Parietal lobe (tissue), 2 donors: ENCODE measurements around a stretch of chr7.

GRCh38 chr7:34036447-34036813, 131.1 kb downstream of the BMPER start:
- RAMPAGE, long total RNA = no peak

DNA sequence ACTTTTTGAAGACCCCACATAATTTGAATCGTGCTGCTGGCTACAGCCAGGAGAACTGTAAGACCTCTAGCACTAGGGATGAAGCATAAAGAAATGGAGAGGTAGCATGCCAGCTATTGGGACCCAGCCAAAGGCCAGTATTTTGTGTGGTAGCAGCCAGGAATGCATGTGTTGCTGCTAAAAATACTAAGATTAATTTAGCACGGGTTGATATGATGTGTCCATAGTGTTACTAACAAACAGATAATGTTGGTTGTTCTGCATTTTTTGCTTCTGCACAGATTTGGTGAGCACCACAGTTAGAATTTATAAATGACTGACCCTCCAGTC, 54.3 kb upstream of the NPSR1 start:
- RAMPAGE, long total RNA = no peak

DNA sequence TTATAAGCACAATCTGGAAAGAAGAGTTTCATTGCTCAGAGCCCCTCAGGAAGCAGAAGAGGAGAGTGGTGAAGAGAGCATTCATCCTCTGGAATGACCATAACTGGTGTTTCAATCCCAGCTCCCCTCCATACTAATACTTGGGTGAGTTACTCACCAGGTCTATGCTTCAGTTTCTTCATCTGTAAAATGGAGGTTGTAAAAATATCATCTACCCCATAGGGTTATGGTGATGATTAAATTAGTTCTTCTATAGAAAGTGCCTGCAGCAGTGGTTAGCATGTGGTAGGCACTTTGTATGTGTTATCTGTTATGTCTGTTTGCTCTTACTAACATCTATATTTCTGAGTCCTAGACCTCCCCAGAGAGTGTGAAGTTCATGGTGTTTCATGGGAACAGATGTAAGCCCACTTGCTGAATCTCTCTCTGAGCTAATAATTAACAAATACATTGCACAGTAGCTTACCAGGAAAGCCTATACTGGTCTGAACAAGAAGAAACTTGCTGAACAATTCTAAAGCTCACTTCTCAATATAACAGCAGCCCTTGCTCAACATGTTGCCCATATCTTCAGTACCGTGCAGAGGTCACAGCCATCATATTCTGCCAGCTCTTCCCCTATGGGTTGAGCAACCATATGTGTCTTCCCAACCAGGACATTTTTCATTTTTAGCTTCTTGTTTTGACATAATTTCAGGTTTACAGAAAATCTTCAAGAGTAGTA, 100.1 kb downstream of the NPSR1 start:
- RAMPAGE, long total RNA = no peak

DNA sequence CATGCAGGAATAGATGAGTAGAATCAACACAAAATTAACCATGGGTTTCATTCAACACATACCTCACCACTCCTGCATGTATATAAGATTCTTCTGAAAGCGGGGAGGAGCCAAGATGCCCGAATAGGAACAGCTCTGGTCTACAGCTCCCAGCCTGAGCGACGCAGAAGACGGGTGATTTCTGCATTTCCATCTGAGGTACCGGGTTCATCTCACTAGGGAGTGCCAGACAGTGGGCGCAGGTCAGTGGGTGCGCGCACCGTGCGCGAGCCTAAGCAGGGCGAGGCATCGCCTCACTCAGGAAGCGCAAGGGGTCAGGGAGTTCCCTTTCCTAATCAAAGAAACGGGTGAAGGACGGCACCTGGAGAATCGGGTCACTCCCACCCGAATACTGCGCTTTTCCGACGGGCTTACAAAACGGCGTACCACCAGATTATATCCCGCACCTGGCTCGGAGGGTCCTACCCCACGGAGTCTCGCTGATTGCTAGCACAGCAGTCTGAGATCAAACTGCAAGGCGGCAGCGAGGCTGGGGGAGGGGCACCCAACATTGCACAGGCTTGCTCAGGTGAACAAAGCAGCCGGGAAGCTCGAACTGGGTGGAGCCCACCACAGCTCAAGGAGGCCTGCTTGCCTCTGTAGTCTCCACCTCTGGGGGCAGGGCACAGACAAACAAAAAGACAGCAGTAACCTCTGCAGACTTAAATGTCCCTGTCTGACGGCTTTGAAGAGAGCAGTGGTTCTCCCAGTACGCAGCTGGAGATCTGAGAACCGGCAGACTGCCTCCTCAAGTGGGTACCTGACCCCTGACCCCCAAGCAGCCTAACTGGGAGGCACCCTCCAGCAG, 130.9 kb downstream of the DPY19L1 start:
- RAMPAGE, long total RNA = no peak

DNA sequence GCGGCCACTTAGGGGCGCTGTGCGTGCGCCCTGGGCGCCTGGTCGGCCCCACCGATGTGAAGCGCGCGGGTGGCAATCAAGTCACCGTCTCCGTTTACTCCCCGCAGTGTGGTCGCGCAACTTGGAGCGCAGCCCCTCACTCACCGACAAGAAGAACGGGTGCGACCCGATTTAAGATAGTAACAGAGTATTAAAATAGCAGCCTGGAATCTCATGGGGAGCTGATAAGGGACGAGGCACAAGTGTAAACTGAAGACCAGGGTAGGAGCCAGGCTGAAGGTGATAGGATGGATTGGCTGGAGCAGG, 696 bp upstream of the DPY19L1 start:
- RAMPAGE, long total RNA = no peak

- RAMPAGE, long total RNA = no peak
These were observed 171.5 kb upstream of the EEPD1 start for GRCh38 chr7:35981600-35981890.

GRCh38 chr7:36037038-36037820, 115.8 kb upstream of the EEPD1 start:
- RAMPAGE, long total RNA = no peak

DNA sequence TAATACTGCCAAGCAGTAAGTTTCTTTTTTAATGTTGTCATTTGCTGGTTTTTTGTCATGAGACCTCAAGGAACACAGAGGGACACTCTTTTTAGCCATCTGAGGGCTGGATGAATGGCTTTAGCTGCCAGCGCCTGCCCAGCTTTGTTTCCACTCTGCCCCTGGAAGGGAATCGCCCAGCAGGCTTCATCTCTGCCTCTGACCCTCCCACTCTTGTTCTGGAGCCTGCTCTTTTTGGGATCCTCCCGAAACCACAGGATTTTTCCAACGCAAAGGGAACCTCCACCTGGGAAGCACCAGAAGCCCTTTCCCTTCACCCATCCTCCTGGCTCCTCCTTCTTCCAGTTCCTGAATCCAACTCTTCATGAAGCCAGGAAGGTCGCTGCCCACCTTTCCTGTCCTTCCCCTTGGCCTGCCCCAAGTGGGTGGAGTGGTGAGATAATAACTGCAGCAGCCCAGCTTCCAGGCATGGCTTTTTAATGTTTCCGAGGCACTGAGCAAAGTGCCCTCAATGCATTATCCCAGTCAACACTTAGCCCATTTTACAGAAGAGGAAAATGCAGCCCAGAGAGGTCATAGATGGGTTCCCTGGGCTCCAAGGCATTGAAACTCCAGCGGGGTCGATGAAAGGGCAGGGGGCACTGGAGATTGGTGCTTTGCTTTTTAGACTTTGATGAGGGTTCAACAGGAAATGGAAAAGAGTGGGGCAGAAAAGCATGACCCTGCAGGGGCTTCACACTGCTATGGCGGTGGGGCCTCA, 70.8 kb upstream of the EEPD1 start:
- RAMPAGE, long total RNA = no peak

- RAMPAGE, long total RNA = no peak
These were observed 26.3 kb upstream of the EEPD1 start for GRCh38 chr7:36126767-36127068.

DNA sequence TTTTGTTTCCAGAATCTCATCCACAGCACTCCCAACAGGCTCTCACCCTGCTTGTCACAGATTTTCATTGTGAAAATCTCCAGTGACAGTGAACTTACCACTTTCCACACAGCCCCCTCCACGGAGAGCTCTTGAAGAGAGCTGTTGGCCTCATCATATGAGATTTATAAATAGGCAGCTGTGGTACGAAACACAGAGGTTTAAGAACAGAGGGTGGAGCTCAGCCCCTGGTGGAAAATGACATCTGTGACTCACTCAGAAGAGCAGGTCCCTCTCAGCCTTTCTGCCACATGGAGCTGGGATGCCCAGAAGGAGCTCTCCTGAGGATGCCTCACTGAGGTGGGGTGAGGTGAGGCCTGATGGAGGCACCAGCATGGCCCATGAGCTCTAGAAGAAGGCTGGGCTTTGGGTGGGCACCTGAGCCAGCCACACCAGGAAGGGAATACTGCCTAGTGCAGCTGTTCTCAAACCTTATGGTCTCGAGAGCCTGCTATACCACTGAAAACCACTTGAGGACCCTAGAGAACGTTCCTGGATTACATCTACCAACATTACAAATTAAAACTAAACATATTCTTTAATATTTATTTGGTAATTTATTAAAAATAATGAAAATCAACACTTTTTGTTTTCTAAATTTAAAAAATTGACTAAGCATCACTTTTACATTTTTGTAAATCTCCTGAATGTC, 25.8 kb upstream of the EEPD1 start:
- RAMPAGE, long total RNA = no peak

- RAMPAGE, long total RNA = no peak
These were observed 22.8 kb downstream of the EEPD1 start for GRCh38 chr7:36175794-36176399.

DNA sequence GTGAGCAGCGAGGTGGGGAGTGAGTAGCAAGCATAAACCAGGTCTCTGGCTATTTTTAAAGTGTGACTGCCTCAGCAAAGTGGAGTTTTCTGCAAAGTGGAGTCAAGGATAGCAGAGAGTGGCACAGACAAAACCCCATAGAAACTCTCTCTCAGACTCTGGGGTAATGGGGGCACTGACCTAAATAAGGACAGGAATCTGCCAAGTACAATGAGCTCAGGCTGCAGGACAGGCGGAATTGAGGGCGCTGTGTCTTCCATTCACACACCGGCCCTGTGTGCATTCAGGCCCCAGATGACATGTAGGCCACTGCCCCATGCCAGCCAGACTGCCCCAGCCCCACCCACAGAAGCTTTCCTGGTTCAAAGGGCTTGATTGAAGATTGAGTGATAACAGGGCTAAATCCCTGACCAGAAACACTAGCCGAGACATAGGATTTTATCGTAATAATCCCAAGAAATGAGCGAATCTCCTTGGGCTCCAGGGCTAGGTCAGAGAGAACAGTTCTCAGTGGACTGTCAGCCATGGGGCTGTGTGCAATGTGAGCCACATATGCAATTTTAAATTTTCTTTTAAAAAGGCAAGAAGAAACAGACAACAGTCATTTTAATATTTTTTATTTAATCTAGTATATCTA, 52.8 kb downstream of the EEPD1 start:
- RAMPAGE, long total RNA = no peak

DNA sequence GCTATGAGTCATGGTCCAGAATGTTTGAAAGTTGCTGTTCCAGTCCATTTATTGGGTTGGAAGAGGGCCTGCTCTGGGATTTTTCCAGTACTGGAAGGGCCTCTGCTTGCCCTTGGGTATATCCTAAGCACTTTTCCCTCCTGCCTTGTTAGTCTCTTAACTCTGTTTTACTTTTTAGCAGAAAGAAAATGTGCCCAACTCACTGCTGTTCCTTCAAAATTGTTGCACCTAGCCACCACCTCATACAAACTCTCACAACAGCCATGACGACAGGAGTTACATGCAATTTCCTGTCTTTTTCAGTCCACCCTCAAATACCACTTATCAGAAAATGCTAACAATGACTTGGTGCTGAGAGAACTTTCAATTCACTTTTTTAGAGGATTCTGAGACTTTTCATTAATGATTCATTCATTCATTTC, 105.8 kb downstream of the MATCAP2 start:
- RAMPAGE, long total RNA = no peak

DNA sequence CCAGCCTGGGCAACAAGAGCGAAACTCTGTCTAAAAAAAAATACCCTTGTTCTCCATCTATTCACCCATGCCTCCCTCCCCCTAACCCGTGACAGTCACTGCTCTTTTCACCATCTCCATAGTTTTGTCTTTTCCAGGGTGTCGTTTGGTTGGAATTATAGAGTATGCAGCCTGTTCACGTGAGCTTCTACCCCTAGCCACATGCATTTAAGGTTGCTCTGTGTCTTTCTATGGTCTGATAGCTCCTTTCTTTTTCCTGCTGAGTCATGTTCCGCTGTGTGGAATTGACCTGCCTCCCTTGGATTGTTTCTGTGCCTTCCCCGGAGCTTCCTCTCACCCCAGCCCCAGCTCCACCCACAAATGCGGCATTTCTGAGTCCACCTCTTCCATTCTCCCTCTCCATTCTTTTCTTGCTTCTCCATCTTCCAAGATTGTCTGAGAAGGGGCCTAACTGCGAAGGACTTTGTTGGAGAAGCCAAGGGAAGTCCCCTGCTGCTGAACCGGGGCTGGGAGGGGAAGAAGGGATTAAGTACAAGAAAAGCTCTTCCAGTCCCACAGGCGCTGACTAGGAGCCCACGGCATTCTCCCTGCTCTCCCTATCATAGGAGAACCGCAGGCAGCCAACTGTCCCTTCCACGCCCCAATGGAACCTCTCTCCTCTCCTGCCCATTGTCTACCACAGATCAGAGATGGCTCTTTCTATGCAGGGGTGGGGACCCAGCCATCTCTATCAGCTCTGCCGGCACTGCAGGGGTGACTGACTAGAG, 65.0 kb downstream of the MATCAP2 start:
- RAMPAGE, long total RNA = no peak

DNA sequence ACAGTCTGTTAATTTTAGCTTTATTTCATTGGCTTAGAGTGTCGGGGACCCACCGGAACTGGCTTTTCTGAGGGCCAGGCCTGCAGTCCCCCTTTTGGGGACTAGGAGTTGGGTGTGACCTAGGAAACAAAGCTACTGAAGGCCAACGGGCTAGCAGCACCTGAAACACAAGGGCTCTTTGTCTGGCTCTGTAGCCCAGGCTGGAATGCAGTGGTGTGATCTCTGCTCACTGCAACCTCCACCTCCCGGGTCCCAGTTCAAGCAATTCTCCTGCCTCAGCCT, 820 bp upstream of the ANLN start:
- RAMPAGE, long total RNA = no peak

DNA sequence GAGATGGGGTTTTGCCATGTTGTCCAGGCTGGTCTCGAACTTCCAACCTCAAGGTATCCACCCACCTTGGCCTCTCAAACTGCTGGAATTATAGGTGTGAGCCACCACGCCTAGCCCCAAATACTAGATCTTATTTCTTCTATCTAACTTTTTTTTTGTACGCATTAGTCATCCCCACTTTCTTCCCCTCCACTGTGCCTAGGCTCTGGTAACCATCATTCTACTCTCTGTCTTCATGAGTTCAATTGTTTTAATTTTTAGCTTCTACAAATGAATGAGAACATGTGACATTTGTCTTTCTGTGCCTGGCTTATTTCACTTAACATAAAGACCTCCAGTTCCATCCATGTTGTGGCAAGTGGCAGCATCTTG, 105.2 kb downstream of the ANLN start:
- RAMPAGE, long total RNA = no peak

- RAMPAGE, long total RNA = no peak
These were observed 124.5 kb downstream of the AOAH start for GRCh38 chr7:36599665-36600361.

- RAMPAGE, long total RNA = no peak
These were observed 56.6 kb upstream of the AOAH start for GRCh38 chr7:36780722-36781526.

GRCh38 chr7:36789674-36790018, 65.4 kb upstream of the AOAH start:
- RAMPAGE, long total RNA = no peak

DNA sequence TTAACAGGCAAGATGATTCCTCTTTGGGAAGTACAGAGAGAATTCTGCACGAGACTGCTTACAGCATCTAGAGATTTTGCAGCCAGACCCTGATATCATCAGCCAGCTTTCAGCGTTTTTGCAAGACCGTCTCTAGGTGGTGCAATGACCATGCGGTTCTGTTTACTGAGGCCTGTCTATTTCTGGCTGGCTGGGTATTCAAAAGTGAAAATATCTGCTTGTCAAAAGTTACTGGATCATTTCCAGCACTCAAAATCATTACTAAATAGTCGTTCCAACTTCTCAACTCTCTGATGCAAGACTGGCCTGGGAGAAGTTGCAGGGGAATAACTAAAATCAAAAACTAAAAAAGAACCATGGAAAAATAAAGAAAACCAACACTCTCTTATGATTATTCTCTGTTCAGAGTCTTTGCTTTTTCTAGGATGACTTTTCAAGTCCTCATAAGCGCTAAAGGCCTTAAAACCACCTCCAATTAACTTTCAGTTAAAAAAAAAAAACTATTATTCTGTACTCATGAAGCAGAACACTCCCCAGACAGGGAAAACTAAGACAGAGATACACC, 240.1 kb downstream of the ELMO1 start:
- RAMPAGE, long total RNA = no peak